Sigmoid colon (tissue), 4 donors: ENCODE data around the genes SLC22A9, PPP1R14B and CCDC88B.

- PRO-cap, result no peak
- RAMPAGE, long total RNA, 4 experiments, result no peak in any of the 4 experiments
These were observed 3.5 kb upstream of the SLC22A25 start for GRCh38 chr11:63246687-63247542.

DNA sequence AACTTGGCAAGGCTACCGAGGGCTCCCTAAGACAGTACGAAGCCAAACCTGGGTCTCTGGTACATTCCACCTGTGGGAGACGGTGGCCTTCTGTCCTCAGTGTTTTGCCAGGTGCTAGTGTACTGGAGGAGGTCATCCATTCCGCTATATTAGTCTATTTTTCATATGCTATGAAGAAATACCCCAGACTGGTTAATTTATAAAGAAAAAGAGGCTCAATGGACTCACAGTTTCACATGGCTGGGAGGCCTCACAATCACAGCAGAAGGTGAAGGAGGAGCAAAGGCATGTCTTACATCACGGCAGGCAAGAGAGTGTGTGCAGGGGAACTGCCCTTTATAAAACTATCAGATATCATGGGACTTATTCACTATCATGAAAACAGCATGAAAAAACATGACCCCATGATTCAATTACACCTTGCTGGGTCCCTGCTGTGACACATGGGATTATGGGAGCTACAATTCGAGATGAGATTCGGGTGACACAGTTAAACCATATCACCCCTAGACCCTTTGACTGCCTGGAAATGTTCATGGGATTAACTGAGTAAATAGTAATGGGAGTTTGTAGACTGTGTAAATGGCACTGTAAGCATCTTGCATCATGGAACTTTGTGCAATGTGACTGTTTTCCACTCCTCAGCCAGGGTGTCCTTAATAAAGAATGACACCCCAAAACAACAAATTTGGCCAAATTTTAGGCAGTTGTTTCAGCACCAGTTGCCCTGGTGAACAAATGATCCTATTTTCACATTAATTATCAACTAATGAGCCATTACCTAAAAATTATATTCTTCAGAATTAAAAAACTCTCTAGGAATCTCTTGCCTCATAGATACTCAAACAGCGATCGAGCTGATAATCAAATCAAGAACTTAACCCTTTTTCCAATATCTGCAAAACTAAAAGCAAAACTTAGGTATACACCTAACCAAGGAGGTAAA, 7.8 kb upstream of the SLC22A25 start:
- PRO-cap, result no peak
- RAMPAGE, long total RNA, 4 experiments, result no peak in any of the 4 experiments

GRCh38 chr11:63306048-63306542, 16.4 kb downstream of the SLC22A10 start:
- PRO-cap, result no peak
- RAMPAGE, long total RNA, 4 experiments, result no peak in any of the 4 experiments

- PRO-cap, result no peak
- RAMPAGE, long total RNA, 4 experiments, result no peak in any of the 4 experiments
These were observed at the start of gene SLC22A9 for GRCh38 chr11:63369492-63370716. Gene SLC22A9, plus strand, starts transcription at chr11:63369785.

DNA sequence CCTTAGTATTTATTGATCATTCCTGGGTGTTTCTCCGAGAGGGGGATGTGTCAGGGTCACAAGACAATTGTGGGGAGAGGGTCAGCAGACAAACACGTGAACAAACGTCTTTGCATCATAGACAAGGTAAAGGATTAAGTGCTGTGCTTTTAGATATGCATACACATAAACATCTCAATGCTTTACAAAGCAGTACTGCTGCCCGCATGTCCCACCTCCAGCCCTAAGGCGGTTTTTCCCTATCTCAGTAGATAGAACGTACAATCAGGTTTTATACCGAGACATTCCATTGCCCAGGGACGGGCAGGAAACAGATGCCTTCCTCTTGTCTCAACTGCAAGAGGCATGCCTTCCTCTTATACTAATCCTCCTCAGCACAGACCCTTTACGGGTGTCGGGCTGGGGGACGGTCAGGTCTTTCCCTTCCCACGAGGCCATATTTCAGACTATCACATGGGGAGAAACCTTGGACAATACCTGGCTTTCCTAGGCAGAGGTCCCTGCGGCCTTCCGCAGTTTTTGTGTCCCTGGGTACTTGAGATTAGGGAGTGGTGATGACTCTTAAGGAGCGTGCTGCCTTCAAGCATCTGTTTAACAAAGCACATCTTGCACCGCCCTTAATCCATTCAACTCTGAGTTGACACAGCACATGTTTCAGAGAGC, 8.3 kb upstream of the PLAAT4 start:
- PRO-cap, result no peak
- RAMPAGE, long total RNA, 4 experiments, result no peak in any of the 4 experiments

- PRO-cap, result no peak
- RAMPAGE, long total RNA, 4 experiments, result no peak in any of the 4 experiments
These were observed 1.5 kb upstream of the PLAAT2 start for GRCh38 chr11:63564336-63565407.

DNA sequence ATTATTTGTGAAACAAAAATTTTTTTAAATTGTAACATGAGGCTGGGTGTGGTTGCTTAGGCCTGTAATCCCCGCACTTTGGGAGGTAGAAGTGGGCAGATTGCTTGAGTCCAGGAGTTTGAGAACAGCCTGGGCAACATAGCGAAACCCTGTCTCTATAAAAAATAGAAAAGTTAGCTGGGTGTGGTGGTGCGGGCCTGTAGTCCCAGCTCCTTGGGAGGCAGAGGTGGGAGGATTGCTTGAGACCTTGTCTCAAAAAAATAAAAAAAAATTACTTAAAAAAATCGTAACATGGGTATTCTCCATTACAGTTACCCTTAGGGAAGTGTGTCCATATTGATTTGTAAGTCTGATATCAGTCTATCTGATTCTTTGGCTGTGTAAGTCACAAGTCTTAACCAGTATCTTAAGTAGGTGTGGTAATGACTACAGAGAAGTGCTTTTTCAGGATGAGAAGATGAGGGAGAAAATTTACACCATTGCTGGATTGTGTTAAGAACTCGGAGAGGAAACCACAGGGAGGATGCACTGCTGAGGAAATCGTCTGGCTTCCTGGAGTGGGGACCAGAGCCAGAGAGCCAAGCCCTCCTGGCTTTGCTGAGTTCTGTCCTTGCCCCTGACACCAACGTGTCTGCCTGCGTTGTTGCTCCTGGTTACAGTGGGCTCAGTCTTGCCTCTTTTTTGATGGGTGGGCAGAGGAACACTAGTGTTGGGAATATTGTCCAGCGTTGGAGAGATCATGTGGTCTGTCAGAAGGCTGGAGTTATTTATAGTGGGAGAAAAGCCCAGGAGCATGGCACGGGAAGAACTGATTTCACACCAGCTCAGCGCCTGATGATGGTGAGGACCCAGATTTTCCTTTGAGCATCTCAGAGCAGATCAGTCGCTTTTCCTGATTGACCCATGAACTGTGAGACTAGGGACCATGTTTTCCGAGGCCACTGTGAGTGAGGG, 29.4 kb downstream of the MARK2 start:
- PRO-cap, result no peak
- RAMPAGE, long total RNA, 4 experiments, result no peak in any of the 4 experiments

DNA sequence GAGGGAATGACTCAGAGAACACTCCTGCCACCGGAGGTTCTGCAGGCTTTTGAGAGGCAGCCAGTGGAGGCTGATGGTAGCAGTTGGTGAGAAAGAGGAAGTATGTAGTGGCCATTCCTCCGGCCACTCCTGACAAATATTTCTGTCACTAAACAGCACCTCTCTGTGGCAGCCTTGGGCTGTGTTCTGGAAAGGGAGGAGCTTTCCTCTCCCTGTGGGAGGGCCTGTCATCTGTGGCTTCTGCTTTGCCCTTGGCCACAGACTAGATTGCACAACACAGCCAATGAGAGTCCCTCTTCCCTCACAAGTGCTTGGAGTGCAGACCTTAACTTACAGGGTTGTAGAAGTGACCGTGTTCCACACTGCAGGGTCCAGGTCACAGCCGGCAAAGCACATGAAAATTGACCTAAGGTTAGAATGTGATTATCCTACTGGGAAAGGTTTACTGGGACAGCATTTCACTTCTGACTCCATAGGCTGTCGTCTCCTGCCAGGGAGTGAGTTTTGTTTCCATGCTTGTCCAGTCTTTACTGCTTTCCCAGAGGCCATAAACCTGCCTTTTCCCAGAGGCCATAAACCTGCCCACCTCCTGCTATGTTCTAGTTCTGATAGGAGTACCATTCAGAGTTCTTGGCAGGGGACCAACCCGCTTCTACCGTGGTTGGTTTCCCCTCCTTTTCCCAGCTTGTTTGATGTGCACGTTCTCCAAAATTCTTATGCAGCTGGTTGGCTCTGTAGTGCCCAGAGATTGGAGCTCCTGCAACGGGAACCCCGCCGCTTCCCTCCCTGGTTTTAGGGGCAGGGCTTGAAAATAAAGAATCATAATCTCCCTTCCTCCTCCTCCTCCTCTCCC, 33.3 kb downstream of the MARK2 start:
- PRO-cap, result no peak
- RAMPAGE, long total RNA, 4 experiments, result no peak in any of the 4 experiments

DNA sequence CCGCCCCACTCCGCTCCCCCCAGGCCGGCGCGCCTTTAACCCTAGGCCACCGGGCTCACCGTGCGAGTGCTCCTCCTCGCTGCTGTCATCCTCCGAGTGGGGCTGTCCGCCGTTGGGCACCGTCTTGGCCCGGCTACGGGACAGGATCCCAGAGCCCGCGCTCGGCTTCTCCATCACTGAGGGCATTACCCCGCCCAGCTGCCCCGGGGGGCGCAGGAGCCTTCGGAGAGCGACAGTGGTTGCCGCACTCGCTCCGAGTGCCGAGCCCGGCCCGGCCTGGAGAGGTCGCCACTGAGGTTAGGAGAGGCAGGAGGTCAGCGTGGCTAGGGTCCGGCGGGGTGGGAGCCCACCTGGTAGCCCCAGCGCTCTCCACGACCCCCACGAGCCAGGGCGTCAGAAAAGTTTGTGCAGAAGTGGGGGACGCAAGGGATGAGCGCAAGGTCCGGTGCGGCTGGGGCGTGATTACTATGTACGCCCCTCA, 653 bp downstream of the RCOR2 start:
- PRO-cap, result no peak
- RAMPAGE, long total RNA, 4 experiments, result no peak in any of the 4 experiments

GRCh38 chr11:63997523-63998109, 11.4 kb downstream of the OTUB1 start:
- PRO-cap, result no peak
- RAMPAGE, long total RNA, 4 experiments, result no peak in any of the 4 experiments

GRCh38 chr11:64081875-64082265, 46.1 kb downstream of the FLRT1 start:
- PRO-cap, result no peak
- RAMPAGE, long total RNA, 4 experiments, result no peak in any of the 4 experiments

GRCh38 chr11:64186450-64187601, 855 bp downstream of the STIP1 start:
- PRO-cap, result no peak
- RAMPAGE, long total RNA, 4 experiments, result no peak in any of the 4 experiments

DNA sequence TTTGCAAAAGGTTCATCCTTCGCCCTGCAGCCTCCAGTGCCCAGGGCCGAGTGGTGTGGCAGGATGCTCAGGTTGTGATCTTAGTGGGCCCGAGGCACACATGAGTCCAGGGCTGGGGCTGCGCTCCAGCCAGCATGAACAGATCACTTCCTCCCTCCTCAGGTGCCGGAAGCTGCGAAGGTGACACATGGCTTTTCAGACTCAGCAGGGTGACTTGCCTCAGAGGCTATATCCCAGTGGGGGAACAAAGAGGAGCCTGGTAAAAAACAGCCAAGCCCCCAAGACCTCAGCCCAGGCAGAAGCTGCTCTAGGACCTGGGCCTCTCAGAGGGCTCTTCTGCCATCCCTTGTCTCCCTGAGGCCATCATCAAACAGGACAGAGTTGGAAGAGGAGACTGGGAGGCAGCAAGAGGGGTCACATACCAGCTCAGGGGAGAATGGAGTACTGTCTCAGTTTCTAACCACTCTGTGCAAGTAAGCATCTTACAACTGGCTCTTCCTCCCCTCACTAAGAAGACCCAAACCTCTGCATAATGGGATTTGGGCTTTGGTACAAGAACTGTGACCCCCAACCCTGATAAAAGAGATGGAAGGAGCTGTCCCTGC, 2.6 kb upstream of the ENSG00000286264 start:
- PRO-cap, result no peak
- RAMPAGE, long total RNA, 4 experiments, result no peak in any of the 4 experiments

- PRO-cap, result no peak
- RAMPAGE, long total RNA, 4 experiments, result start-site peak on the minus strand in 2 of 4 experiments, at chr11:64246242-64246629 at its widest, 6 to 19 reads per replicate
These were observed at the start of gene PPP1R14B for GRCh38 chr11:64246144-64247185. Gene PPP1R14B, minus strand, starts transcription at chr11:64246943.

DNA sequence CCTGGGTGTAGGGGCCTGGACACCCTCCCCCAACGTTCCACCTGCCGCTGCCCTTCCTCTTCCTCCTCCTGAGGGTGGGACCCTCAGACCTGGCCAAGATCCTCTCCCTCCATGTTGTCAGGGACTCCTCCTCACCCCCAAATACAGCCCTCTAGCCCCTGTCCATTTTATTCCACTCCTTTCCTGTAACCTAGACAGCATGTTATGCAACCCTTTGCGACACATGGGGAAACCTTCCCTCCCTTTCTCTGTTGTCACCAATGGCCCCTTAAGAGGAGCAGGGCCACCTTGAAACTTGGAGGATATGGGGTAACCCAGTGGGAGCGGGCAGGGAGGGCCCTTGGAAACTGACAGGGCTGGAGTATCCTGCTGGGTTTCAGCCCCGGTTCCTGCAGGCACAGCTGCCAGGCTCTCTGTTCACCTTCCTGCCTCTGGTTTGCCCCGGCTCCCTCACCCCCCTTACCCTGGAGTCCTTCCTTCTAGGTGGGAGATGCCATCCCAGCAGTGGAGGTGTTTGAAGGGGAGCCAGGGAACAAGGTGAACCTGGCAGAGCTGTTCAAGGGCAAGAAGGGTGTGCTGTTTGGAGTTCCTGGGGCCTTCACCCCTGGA, 1.4 kb downstream of the PRDX5 start:
- PRO-cap, result no peak
- RAMPAGE, long total RNA, 4 experiments, result no peak in any of the 4 experiments

- PRO-cap, result no peak
- RAMPAGE, long total RNA, 4 experiments, result start-site peak on the plus strand in 4 of 4 experiments, at chr11:64340196-64340223 at its widest, 15 to 44 reads per replicate
These were observed at the start of gene CCDC88B for GRCh38 chr11:64339786-64340378. Gene CCDC88B, plus strand, starts transcription at chr11:64340204.

DNA sequence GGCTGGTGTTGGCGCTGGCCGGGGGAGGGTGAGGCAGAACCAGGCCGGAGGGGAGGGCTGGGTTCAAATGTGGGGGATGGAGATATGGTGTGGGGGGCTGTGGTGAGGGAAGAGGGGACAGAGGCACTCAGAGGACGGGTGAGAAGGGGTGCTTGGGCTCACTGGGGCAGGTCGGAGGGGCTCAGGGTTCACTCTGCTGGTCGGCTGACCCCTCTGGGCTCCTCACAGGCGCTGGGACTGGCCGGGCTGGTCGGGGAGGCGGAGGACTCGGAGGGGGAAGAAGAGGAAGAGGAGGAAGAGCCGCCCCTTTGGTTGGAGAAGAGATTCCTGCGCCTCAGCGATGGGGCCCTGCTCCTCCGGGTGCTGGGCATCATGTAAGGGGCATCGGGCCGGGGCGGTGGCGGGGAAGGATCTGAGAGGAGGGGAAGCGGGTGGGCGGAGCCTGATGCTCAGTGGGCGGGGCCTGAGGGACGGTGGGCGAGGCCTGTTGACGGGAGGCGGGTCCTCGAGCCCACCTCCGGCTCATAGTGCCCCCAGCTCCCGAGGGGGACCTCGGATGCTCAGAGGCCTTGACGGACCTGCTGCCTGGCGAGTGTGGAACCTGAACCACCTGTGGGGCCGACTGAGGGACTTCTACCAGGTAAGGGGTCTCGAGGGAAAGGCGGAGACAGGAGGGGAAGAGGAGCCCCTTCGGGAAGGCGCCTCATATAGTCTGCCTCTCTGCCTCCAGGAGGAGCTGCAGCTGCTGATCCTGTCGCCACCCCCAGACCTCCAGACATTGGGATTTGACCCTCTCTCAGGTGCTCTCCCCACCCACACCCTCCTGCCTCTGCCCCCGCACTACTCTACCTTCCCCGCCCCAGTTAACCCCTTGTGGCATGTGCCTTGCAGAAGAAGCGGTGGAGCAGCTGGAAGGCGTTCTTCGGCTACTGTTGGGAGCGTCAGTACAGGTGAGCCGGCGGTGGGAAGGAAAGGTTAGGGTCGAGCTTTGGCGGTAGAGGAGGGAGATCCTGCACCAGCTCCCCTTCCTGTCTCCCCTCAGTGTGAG, 699 bp downstream of the CCDC88B start:
- PRO-cap, result no peak
- RAMPAGE, long total RNA, 4 experiments, result no peak in any of the 4 experiments

GRCh38 chr11:64360209-64360861, 1.4 kb downstream of the RPS6KA4 start:
- PRO-cap, result no peak
- RAMPAGE, long total RNA, 4 experiments, result no peak in any of the 4 experiments

DNA sequence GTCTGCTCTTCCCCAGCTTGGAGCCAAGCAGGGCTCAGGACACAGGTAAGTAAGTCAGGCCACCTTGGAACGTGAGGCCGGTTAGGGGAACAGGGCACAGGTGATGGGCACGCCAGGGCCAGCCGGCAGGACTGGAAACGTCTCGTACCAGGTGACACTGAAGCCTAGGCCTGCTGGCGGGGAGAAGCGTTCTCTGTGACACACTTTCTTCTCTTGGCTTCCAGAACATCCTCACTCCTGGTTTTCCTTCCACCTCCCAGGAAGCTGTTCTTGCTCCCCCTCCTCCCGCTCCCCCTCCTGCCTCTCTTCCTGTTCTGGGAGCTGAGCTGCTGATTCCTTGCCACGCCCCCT, 4.0 kb downstream of the SLC22A11 start:
- PRO-cap, result no peak
- RAMPAGE, long total RNA, 4 experiments, result no peak in any of the 4 experiments

- PRO-cap, result no peak
- RAMPAGE, long total RNA, 4 experiments, result no peak in any of the 4 experiments
These were observed 10.7 kb downstream of the SLC22A11 start for GRCh38 chr11:64566230-64567112.